Placental pericyte (primary cell): ENCODE data around the gene PRLR.

DNA sequence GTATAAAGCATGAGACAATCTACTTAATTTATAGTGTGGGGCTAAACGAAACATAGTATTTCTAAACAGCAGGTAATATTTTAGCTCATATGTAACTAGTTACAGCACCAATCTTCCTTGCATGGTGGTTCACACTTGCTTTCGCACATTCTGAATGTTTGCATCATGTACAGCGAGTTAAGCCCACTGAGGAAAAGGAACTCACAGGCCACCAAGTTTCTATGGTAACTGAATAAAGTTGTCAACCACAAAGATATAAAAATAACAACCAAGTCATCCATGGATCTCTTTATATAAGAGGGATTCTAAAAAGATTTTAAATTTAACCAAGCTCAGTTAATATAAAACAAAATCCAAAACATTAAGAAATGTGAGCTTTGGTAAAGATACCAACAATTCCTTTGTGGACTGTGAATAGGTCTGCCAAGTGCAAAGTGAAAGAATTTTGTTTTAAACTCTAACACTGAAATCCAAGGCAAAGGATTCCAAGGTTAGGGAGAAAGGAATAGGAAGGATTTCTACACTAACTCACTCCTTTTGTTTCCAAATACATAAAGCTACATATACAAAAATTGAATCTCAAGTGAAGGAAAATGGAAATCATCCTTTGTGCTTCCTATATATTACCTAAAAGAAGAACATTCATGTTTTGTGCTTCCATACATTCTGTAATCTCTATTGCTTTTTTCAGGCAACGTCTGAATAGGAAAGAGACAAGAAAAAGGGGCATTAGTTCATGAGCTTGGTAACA lies 67.5 kb upstream of the GOLPH3 start:
- CAGE, long polyA plus RNA = no peak

DNA sequence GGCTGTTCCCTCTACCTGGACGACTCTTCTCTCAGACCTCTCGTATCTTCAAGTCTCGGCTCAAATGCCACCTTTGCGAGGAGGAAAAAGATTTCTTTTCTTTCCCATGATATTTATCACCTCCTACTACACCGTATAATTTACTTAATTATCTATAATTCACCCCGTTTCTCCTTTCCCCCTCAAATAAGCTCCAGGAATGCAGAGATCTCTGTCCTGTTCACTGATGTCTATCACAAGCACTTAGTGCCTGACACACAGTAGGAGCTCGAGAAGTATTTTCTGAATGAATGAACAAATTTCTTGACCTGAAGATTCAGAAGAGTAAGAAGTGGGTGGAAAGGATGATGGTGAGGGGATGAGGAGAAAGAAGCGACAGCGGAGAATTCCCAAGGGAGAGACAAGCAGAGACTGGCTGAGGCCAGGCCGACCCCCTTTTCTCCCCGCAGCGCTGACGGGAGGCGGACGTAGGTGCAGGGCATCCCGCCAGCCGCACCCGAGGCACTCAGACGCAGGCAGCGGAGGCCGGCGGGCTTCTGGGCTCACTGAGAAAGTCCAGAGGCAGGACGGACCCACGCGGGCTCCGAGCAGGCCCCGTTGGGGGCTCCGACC lies 827 bp downstream of the MTMR12 start:
- CAGE, long polyA plus RNA = no peak

DNA sequence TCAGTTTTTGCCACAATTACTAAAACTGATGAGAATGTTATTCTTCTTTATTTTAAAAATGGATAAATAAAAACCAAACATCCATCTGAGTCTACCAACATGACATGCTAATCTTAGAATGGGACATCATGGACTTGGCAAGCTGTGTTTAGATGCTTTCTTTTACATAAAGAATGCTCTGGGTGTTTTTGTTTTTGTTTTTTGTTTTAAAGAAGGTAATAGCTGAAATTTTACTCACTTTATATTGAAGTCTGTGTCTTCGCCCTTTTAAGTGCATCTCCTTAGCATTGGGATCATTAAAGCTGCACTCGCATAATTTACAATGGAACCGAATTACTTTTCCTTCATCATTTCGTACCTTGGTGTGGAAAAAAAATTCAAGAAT lies 47.6 kb downstream of the ZFR start:
- CAGE, long polyA plus RNA = no peak

DNA sequence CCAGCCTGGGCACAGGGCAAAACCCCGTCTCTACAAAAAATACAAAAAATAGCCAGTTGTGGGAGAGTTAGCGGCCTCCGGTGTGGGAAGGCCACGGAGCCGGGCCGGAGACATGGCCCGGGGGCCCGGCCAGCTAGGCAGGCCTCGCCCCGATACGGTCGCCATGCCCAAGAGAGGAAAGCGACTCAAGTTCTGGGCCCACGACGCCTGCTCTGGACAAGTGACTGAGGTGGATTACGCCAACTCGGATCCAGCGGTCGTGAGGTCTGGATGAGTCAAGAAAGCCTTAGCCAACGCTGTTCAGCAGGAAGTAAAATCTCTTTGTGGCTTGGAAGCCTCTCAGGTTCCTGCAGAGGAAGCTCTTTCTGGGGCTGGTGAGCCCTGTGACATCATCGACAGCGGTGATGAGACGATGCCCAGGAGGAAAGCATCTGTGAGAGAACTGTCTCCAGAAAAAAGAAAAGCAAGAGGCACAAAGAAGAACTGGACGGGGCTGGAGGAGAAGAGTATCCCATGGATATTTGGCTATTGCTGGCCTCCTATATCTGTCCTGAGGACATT lies 62.6 kb upstream of the SUB1 start:
- CAGE, long polyA plus RNA = no peak

DNA sequence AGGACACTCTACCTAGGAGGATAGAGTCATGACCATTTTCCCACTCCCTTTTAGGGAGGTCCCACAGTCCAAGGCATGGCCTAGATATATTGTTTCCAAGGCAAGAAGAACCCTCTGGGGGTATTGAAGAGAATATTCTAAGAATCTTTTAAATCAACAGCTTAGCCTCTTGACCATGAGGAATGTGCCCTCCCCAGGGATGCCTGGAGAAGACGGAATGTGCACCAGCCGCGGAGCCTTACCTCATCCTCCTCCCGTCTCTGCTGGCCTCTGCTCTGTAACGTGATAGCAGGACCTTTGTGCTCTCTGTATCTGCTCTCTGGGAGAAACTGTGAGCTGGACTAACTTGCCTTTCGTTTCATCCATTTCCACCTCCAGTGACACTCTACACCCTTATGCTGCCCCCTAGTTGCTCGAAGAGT lies 141.3 kb downstream of the NPR3 start:
- CAGE, long polyA plus RNA = no peak

DNA sequence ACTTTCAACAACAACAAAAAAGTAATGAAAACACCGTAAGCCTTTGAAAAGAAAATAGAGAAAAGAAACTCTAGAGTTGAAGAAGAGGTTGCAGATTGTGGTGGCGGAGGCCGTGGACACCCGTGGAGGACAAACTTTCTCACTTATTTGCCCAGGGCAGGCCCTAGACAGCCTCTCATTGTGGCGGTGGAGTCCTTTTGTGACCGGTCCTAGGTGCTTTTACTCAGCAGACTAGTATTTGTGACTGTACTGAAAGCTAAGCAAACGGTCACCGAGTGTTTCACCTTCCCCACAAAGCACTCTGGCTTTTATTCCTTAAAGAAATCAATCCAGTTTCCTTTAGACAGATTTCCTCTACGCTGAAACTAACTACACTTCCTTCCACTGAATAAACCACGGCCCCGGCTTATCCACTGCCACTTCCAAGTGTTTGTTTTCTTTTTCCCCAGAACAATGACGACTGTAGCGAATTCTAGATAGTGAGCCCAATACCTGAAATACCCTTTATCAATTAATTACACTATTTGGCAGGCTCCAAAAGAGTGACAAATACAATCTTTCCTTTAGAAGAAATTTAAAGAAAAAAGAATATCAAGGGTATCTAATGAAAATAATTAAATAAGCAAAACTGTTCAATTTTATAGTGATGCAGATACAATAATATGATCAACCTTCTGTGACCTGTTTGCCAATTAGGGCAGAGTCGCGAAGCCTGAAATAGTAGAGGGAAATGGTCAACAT lies 210.1 kb upstream of the TARS1 start:
- CAGE, long polyA plus RNA = no peak

- CAGE, long polyA plus RNA = no peak
These were observed 1.2 kb downstream of the TARS1 start for GRCh38 chr5:33441952-33442388.

DNA sequence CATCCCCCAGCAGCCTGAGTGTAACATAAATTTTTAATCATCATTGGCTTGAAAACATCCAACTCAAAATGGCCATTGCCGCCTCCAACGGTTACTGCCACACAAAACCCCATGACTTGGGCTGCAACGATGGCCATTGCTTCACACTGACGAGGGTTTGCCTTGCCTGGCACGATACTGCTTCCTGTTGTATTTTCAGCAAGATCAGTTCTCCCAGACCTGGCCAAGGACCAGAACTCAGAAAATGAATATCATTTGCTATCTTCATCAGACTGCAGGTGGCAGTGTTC lies 10.6 kb downstream of the AMACR start:
- CAGE, long polyA plus RNA = no peak

- CAGE, long polyA plus RNA = no peak
These were observed 9.3 kb downstream of the AMACR start for GRCh38 chr5:33998345-33999221.

- CAGE, long polyA plus RNA = no peak
These were observed 12.9 kb upstream of the AMACR start for GRCh38 chr5:34020685-34021222.

DNA sequence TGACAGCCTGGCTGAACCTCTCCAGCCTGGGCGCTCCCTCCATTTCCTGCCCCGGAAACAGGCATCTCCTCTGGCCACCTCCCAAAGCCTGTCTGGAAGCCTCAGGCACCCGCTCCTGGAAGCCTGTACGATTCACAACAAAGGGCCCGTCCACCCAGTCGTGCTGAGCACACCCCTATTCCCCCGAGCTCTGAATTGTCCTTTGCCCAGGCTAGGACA lies 138.2 kb upstream of the C1QTNF3 start:
- CAGE, long polyA plus RNA = no peak

DNA sequence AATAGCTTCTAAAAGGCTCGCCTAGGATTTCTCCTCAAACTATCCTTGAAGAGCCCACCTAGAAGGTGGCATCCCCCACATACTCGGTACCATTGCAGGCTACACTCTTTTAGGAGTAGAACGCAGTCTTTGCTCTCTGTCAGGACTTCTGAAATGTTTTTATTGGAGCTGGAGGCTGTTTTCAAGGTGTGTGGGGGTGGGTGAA lies 159.6 kb upstream of the RAI14 start:
- CAGE, long polyA plus RNA = no peak

DNA sequence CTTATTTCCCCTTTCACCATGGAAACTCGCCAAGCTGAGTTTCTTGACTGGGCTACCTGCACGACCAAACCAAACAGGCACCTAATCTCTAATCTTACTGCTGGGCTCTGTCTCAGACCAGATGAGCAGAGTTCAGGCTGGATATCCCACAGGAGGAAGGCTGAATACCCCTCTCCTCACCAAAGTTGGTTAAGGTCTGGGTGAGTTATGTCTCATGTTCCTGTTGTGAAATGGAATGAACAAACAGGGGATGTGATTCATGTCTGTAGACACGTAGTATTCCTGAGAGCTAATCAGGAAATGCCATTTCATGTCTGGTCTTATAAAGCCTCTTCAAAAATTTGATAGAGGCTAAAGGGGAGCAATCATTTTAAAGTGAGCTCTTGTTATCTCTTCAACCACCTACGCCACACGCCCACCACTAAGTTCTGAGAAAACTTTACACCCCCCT lies 70.0 kb upstream of the RAI14 start:
- CAGE, long polyA plus RNA = no peak

GRCh38 chr5:34686476-34687214 lies 30.5 kb downstream of the RAI14 start:
- CAGE, long polyA plus RNA = no peak

DNA sequence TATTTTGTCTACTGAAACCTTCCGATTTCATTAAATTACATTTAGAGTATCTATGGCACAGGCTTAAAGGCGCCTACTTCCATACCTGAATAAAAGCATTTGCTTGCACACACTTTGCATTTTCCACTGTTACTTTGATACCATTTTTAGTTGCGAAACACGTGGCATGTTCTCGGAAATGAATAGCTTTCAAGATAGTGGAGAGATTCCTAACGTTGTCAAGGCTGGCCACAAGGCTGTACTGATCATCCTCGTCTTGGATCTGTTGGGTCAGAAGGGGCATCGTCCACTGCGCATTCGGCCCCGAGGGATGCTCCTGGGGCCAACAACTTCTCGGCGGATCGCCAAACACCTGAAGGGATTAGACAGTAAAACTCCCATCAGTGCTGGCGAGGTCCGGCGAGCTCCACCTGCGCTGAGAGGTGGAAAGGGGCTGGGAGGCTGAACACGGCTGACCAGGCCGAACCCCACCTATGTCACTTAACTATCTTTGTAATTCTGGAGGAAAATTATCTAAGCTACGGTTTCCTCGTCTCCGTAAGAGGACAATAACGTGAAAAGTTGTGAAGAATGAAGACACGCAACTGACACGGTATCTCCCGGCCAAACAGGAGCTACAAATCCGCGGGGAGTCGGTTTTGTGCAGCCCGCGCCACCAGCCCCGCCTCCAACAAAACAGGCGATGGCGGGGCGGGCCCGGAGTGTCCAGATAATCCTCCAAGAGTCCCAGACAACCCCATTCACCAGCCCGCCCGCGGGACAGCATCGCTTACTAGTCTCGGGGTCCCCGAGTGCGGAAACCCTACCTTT lies 489 bp downstream of the RAD1 start:
- CAGE, long polyA plus RNA = no peak

DNA sequence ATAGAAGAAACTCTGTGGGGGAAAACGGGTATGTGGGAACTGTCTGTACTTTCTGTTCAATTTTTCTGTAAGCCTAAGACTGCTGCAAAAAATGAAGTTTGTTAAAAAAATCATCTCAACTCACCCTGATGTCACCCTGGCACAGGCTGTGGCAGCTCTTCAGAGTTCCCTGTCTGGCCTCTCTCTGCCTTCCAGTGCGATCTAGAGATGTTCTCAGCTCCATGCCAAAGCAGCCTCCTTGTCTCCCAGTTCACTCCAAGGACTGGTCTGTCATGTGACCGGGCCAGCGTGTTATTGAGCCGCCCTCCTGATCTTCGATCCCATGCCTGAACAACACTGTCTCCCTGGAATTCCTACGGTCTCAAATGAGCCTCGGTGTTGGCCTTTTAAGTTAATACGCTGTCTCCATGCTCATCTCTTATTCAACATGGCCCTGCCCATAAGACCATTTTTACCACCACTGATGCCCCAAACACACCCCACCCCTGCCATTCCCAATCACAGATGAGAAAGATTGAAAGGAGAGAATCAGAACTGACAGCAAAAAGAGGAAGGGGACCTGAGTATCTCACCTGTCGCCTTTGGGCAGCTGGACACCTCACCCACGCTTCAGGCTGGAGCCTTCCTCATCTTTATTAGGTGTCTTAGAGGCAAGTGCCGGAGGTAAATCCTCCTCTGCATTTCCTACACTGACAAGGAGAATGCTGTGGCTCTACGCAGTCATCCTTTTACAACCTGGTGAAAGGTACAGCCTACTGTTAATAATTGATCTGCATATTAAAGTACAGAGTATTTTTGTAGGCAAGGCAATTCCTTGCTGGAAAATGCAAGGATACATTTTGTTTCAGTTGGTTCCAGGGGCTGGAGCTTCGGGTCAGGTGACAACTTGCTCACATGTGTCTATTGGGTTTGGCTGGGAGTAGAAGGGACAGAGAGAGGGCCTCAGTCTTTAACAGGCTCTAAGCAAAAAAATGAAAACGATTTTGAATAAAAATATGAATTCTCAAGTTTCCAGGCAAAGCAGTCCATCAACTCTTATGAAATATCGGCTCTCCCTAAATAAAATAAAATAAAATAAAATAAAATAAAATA lies 35.0 kb downstream of the PRLR start:
- CAGE, long polyA plus RNA = no peak

DNA sequence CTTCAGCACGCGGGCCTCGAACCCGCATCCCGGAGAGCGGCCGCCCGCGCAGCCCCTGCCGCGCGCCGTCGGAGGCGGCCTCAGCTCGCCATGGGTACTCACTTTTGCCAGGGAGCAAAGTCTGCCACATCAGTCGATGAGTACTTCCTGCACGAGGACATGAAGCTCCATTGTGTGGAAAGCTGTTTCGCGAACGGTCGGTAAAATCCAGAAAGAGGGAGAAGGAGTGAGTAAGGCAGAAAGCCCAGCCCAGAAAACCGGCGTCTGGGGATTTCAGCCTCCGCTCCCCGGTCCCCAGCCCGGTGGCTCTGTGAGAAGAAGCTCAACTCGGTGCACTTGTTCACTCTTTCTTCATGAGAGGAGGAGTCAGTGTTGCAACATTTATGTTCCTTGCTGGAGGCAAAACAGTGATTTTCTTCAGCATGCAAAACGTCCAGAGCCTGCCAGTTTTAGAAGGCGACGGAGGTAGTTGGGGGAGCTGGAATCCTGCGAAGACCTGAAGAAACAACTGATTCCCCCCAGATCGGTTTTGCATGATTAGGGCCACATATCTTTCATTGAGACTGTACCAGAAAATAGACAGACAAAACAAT lies at the start of gene PRLR:
PRLR (minus strand) TSS at position 322 of the 593 bp plus-strand sequence.
- CAGE, long polyA plus RNA = no peak

DNA sequence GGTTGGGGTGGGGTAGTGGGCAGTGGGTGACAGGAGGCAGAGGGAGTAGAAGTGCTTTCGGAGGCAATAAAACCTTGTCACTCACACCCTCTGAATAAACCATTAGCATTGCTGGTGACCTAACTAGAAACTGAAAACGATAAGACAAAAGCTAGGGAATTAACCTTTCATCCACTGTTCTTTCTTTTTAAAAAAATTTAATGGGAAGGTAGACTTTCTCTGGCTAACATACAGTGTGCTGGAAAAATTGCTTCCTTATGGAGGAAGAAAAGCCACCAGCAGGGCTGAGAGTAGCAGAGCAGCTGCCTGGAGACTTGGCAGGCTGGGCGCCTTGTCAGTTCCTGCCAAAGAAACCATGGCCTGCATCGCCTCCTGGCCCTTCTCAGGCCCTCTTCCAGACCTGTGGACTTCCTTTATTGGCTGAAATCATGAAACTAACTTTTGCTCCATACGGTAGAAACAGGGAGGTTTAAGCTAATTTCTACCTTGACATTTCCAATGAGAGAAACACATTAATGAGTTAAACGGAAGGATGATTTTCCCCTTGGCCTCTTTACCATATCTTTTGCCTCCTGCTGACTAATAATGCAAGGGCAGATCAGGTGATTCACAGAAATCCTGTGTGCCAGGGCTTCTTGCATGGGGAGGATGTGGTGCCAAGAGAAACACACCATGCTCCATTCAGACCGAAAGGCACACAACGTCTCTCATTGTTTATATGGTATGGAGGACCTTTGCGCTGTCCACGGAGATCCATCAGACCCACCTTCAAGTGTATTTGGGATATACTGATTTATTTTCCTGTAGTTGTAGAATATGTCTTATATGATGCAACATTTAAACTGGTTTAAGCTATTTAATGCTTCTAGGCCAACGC lies 17.2 kb upstream of the PRLR start:
- CAGE, long polyA plus RNA = no peak

DNA sequence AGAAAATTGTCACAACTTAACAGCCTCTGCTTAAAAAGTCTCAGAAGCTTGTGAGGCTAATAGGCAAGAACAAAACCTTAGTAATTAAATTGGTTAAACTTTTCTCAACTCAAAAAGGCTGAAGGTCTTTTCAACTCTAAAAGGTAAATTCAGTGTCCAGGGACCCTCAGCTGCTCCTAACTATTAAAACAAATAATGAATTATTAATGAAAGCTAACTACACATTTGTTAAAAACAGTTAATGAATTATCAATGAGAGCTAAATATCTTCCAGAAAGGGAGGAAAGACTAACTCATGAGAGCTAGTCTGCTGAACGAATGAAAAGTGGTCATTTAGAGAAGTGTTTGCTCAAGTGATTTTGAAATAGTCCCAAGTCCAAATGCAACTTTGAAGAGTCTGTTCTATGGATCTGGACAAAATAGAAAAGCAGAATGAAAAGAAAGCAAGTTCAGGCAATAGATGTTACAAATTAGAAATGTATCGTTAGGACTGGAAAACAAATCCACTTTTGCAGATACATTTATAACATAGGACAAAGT lies 133.9 kb upstream of the SPEF2 start:
- CAGE, long polyA plus RNA = no peak

GRCh38 chr5:35826191-35826390 lies 30.6 kb upstream of the IL7R start:
- CAGE, long polyA plus RNA = no peak